Metastatic Liver Carcinoma in the Adrenal Gland (tissue), 2 donors: ENCODE measurements around a stretch of chr20.

DNA sequence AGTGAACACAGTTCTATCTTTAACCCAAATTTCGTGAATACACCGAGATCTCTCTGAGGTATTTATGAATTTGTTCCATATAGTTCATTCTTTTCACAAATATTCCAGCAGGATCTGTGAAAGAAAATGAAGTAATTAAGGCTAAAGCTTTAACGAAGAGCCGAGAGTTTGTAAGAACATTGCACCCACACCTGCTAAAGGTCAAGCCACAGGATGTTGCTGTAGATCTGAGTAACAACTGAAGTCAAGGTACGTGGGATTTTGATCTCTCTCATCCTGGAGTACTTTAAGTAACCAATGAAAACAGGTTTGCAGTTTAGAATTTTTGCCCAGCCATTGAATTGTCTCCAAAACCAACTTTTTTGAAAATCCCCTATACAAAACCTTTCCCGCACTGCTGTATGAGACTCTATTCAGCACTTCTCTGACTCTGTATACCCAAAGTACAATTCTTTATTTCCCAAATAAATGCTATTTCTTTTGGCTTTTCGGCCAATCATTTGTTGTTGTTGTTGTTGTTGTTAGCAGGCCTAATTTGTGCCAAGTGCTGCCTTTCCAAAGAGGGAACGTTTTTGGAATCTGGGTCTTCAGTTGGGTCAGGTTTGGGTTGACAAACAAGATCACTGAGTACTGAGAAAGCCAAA, 14.8 kb upstream of the SIRPG start:
- PRO-cap, 2 experiments: no peak in any of the 2 experiments

GRCh38 chr20:1891966-1893033, 2.9 kb upstream of the SIRPA start:
- PRO-cap, 2 experiments: no peak in any of the 2 experiments

- PRO-cap, 2 experiments: no peak in any of the 2 experiments
These were observed 7.1 kb downstream of the SIRPA start for GRCh38 chr20:1902399-1902701.

DNA sequence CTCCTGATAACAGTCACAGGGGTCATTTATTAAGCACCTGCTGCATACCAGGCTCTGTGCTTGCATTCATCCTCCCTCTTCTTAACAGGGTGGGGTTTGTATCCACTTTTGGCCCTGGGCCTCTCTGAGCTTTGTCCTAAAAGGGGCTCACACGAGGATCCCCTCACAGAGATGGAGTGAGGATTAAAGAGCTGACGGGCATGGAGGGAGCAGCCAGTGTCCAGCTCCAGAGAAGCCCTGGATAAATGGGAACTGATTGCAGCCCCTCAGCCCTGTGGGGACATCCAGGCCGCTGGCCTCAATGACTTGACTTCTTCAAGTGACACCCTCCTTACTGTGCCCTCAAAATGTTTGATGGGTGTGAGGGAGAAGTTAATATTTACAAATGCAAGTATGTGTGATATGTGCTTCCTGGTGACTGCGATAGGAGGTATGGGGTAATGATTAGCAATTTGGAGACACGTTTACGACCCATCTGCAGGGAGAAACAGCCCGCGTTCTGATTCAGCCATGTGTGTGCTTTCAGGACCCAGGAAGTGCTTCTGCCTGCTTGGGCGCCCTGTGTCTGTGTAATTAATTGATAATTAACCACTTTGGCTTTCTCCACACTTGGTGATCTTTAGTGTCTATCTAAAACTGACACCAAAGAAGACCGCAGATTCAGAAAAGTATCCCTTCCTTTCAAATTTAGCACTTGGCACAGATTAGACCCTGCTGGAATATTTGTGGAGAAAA, 24.9 kb downstream of the SIRPA start:
- PRO-cap, 2 experiments: no peak in any of the 2 experiments

GRCh38 chr20:2031943-2032170, 38.0 kb upstream of the PDYN start:
- PRO-cap, 2 experiments: peak in 2 of 2 experiments; most common minus-strand start chr20:2032102 (in 2)

DNA sequence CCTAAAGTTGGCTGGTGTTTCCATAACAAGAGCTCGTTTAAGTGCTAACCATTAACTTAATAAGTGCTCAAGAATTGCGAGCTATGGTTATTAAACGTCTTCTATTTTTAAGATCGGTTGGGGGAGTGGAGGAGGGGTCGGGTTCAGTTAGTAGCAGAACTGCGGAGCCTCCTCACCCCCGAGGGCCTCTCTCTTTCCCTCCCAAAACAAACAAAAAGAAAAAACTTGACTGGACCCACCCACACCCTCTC, 1.9 kb downstream of the STK35 start:
- PRO-cap, 2 experiments: no peak in any of the 2 experiments

DNA sequence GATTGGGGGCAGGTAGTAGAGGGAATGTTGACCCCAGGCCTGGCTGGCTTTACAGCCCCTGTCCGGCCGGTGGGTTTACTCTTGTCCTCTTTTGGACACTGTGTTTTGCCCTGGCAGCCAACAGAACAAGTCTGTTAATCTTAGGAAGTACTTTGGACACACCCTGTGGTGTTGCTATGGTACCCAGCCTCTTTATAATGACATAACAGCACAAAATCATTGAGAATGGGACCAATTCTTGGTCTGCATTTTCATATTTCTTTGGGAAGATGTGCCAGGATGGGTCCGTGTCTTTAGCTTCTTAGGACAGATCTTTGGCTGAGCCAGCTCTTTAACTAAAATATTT, 8.2 kb downstream of the STK35 start:
- PRO-cap, 2 experiments: no peak in any of the 2 experiments

- PRO-cap, 2 experiments: no peak in any of the 2 experiments
These were observed 10.0 kb downstream of the TGM3 start for GRCh38 chr20:2305702-2306342.

DNA sequence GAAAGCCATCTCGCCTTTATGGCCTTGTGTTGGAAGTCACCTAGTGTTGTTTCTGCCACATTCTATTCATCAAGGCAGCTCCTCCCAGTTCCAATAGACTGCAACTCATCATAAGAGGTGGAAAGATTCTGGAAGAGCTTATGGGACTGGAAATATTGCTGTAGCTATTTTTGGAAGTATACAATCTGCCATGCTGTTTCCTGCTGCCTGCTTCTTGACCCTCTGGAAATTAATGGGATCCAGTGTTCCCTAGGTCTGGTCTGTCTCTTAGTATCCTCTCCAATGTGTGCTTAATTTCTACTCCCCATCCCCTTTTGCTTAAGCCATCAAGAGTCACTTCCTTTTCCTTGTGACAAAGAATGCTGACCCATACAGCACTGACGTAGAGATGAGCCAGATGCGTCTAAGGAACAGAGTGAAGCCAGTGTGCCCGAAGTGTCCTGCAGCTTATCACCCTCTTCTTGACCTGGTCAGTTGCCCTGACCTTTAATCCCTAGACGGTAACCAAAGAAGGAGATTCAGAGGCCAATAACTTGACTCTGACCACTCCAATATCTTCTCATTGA, 31.4 kb downstream of the SNRPB start:
- PRO-cap, 2 experiments: no peak in any of the 2 experiments

GRCh38 chr20:2458494-2459418, 11.8 kb downstream of the SNRPB start:
- PRO-cap, 2 experiments: no peak in any of the 2 experiments

- PRO-cap, 2 experiments: no peak in any of the 2 experiments
These were observed 5.6 kb downstream of the IDH3B start for GRCh38 chr20:2658213-2658995.

- PRO-cap, 2 experiments: no peak in any of the 2 experiments
These were observed 4.7 kb upstream of the EBF4 start for GRCh38 chr20:2687930-2688324.

DNA sequence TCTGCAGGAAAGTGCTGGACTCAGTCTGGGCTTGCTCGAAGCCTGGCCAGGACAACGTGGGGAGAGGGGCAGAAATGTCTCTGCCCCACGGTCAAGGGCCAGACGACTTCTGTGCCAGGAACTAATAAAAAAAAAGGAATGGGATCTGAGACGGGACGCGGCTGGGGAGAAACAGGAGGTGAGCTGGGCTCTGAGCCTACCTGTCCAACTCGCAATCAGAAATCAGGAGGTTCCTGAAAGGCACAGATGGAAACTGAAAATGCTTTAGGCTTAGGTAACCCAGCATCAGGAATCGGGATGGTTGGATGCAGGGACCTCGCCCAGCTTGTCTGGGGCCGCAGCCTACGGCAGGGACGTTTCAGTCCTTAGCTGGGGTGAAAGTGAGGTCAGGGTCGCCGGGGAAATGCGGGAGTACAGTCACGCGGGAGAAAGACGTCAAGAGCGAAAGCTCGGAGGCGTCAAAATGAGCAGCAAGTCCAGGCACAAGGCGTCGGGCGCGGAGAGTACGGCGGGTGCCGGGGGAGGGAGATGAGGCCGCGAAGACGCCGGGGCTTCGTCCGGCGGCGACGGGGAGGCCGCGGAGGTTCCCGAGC, 618 bp upstream of the EBF4 start:
- PRO-cap, 2 experiments: no peak in any of the 2 experiments

DNA sequence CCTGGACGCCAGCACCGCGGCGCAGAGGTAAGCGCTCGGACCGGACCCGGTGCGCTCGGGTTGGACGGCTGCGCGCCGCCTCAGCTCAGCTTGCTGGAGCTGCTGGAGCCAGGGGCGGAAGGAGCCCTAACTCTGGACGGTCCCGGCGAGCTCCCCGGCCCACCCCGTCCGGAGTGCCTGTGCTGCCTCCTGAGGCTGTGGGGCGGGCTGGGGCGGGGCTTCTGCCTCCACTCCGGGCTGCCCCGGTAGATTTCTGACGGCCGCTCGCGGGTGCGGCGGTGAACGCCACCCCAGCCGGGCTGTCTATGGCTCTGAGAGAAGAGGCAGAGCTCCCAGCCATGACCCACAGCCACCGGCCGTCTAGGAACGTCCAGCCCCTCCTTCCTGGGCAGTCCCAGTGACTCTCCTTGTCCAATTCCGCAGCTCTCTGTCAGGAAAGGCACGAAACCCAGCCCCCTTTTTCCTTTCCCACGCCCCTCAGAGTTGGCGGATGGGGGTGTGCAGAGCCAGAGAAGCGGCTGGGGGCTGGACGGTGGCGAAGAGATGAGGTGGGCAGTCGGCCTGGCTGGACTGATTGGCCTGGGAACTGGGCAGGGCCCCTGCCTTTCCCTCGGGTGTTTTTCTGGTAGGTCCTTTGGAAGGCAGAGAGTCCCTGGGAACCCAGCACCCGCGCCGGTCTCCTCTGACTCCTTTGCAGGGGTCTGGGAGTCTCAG, 1.3 kb downstream of the EBF4 start:
- PRO-cap, 2 experiments: no peak in any of the 2 experiments

GRCh38 chr20:2821912-2822570, 5.9 kb downstream of the TMEM239 start:
- PRO-cap, 2 experiments: no peak in any of the 2 experiments

DNA sequence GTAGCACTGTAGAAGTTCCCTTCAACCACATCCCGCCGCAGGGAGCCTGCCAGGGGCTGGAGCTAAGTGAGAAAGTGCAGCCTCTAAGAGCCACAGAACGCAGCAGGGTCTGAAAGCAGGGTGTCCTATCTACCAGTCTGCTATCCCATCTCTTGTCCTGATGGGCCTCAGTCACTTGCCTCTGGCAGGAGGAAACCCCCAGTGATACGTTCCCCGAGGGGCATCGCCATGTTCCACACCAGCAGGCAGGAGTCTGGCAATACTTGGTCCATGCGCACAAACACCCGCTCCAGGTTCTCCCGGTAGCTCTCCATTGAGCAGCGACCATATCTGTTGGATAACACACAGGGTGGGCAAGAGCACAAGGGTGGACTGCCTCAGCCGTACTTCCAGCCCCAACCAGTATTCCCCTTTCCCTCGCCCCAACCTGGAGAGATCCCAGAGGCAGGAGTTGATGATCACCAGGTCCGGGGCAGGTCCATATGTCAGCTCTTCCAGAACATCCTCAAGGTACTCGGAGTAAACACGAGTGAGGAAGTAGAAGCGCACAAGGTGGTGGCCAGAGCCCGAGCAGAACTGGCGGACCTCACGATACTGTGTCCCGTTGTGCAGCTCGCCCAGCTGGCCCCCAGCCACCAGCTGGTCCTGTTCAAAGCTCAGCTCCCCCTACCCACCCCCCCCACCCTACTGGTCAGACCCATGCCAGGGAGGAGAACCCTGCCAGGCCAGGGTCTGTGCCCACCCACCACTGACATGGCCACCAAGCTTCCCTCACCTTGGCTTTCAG, 1.8 kb downstream of the PCED1A start:
- PRO-cap, 2 experiments: no peak in any of the 2 experiments

DNA sequence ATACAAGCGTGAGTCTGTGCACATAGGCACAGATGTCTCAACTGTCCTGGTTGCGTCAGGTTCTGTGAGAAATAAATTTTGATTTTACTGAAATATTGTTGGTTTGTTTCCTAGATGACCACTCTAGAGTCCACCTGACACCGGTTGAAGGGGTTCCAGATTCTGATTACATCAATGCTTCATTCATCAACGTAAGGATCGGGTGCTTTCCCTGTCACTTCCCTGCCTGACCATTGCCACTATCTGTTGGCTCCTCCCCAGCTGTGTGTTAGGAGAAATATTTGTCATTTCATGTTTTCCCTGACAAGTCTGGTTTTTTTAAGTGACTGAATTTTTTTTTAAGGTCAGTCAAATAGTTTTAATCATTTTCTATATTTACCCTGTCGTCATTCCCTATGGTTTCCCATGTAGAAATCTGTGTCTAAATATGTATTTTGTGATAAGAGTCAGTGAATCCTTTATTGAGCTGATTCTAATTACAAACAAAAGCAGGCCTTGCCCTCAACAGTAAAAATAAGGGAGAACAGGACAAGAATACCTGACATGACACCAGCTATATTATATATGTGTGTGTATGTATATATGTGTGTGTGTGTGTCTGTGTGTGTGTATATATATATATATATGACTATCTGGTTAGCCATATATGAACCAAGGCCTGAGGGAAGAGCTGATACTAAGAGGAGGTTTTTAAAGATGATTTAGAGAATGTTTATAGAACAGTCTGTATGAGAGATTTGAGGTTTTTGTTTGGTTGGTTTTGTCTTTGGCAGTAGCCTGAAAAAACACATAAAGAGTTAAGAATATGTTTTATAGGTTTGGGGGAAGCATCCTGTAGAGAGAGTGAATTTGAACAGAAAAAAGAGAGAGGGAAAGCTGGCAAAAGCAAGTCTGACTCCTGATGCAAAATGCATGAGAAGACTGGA, 35.9 kb upstream of the GNRH2 start:
- PRO-cap, 2 experiments: no peak in any of the 2 experiments

DNA sequence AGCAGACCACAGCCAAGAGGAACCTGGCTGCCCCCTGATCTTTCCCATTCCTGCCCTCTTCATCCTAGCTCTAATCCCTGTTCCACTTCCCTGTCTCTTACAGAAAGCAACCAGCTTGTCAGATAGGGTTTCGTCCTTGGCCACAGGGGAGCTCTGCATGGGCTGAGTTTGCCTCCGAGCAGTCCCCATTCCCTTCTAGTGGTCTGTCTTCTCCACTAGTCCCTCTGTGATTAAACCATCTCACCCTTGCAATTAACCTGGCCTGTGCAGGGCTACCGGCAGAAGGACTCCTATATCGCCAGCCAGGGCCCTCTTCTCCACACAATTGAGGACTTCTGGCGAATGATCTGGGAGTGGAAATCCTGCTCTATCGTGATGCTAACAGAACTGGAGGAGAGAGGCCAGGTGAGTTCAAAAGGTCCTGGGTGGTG, 16.0 kb upstream of the GNRH2 start:
- PRO-cap, 2 experiments: no peak in any of the 2 experiments

GRCh38 chr20:3046153-3046682, 366 bp downstream of the MRPS26 start:
- PRO-cap, 2 experiments: peak in 2 of 2 experiments; most common plus-strand start chr20:3046379 (in 2)

- PRO-cap, 2 experiments: no peak in any of the 2 experiments
These were observed 3.7 kb downstream of the MRPS26 start for GRCh38 chr20:3049489-3050029.